Spinal cord (tissue), 3 donors: Measurements from ENCODE around the gene CLDN1.

GRCh38 chr3:188160538-188161231 is 6.7 kb downstream of the LPP start:
- PRO-cap = no peak
- RAMPAGE, long total RNA = no peak

DNA sequence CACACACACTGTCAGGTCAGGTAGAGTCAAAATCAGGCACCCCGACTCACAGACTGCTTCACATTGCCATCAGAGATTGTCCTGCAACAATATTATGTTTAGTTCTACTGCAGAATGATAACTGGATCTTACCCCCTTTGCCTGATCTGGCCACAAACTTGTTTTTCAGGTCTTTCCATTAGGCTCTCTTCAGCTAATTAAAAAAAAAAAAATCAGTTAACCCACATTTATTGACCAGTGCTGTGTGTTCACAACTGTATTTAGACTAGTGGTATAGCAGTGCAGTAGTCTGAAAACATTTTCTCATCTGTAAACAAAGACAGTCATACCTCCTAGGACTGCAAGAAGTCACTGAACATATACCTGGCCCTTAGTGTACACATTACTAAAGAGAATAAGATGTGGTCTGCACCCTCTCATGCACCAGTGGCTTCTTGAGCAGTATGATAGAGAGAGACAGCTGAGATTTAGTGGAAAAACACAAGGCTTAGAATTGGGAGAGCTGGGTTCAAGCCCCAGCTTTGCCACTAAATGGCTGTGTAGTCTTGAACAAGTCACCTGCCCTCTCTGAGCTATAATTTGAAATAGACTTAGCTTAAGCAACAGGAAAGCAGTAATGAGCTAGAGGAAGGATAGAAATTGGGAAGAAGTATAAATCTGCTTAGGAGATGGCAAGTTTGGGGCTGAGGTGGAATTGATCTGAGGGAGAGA is 22.6 kb downstream of the LPP start:
- PRO-cap = no peak
- RAMPAGE, long total RNA = no peak

GRCh38 chr3:188265969-188266643 is 112.1 kb downstream of the LPP start:
- PRO-cap = no peak
- RAMPAGE, long total RNA = no peak

DNA sequence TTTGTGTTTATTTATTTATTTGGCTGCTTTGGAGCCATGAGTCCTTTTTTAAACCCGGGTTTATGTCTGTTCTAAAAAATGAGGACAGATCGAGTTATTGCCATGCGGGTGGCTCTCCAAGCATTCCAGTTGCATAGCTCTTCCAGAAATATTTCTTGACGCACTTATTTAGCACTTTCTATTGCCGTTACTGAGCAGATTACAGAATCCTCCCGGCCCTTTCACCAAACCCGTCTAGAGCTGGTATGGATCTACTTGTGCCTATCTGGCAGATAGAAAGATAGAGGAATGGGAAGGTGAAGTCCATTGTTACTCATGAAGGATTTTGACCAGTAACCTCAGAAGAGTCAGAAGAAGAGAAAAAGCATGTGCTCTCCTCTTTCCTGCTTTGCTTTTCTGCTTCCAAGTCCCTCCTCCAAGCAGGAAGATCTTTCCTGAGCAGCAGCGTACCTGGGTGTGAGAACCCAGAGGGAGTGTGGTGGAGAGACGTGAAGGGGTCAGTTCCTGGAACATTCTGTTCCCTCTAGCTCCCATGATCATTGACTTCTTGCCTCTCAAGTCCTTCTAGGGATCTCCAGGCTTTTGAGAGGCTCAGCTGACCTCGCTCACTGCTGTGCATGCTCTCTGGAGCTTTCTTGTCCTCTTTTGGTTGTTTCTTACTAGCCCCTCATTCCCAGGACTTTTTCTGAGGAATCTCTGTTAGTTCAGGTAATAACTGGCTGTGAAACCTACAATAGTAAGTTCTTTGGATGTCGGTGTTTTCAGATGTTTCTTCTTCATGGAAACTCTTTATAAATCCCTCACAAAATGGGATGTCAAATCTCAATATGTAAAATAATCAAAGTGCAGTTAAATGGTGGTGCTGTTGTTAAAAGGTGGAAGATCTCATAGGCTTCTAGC is 112.9 kb downstream of the LPP start:
- PRO-cap = no peak
- RAMPAGE, long total RNA = no peak

DNA sequence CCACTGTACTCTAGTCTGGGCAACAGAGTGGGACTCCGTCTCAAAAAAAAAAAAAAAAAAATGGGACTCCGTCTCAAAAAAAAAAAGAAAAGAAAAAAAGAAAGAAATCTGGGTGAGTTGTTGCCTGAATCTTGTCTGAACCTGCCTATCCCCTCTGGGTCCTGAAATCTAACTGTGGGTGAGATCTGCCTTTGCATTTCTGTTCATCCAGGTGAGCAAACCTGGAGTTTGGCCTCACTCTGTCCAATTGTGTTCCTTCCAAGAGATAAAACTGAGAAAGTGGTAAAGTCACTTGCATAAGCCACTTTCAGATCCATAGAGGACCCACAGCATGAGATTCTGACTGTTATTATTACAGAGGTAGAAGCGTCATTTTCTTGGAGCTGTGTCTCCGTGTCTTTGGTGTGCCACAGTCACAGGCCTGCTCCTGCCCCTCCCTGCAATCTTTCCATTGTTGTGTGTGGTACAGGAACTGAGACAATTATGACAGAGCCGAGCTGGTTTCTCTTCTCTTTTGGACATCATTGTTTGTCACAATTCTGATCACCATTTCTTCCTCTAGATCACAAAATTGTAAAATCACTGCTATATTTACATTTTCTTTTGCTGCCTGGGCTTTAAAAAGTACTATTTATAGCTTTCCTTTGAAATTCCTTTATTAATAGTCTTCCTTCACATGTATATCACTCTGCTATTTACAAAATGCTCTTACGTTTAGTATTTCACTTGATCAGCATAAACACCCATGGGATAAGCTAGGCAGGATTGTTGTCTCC is 236.0 kb downstream of the LPP start:
- PRO-cap = no peak
- RAMPAGE, long total RNA = no peak

GRCh38 chr3:188391206-188391405 is 237.1 kb downstream of the LPP start:
- PRO-cap = no peak
- RAMPAGE, long total RNA = no peak

- PRO-cap = no peak
- RAMPAGE, long total RNA = no peak
Observed at GRCh38 chr3:188879241-188879836, 292.4 kb upstream of the TPRG1 start.

GRCh38 chr3:188946804-188947355 is 224.9 kb upstream of the TPRG1 start:
- PRO-cap = no peak
- RAMPAGE, long total RNA = no peak

GRCh38 chr3:188979405-188979764 is 192.4 kb upstream of the TPRG1 start:
- PRO-cap = no peak
- RAMPAGE, long total RNA = no peak

GRCh38 chr3:189098780-189099630 is 72.8 kb upstream of the TPRG1 start:
- PRO-cap = no peak
- RAMPAGE, long total RNA = no peak

GRCh38 chr3:189160478-189161041 is 11.2 kb upstream of the TPRG1 start:
- PRO-cap = no peak
- RAMPAGE, long total RNA = no peak

- PRO-cap = no peak
- RAMPAGE, long total RNA = no peak
Observed at GRCh38 chr3:189355992-189356326, 184.2 kb downstream of the TPRG1 start.

DNA sequence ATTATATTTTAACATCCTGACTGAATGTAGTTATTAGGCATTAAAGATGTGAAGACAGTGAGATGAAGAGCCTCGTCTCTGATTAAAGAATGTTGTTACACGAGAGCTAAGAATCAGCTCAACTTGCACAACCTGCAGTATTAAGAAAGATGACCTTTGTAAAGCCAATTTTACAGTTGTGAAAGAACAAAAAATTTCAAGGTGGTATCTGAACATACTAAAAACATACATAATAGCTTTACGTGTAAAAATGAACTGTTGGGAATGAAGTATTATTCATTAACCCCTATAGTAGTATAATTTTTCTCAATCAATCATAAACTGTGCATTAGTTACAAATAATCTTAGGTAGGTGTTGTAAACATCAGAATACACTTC is 12.8 kb downstream of the CLDN1 start:
- PRO-cap = no peak
- RAMPAGE, long total RNA = no peak

GRCh38 chr3:190312584-190313211 is 9.5 kb downstream of the CLDN1 start:
- PRO-cap = no peak
- RAMPAGE, long total RNA = no peak

DNA sequence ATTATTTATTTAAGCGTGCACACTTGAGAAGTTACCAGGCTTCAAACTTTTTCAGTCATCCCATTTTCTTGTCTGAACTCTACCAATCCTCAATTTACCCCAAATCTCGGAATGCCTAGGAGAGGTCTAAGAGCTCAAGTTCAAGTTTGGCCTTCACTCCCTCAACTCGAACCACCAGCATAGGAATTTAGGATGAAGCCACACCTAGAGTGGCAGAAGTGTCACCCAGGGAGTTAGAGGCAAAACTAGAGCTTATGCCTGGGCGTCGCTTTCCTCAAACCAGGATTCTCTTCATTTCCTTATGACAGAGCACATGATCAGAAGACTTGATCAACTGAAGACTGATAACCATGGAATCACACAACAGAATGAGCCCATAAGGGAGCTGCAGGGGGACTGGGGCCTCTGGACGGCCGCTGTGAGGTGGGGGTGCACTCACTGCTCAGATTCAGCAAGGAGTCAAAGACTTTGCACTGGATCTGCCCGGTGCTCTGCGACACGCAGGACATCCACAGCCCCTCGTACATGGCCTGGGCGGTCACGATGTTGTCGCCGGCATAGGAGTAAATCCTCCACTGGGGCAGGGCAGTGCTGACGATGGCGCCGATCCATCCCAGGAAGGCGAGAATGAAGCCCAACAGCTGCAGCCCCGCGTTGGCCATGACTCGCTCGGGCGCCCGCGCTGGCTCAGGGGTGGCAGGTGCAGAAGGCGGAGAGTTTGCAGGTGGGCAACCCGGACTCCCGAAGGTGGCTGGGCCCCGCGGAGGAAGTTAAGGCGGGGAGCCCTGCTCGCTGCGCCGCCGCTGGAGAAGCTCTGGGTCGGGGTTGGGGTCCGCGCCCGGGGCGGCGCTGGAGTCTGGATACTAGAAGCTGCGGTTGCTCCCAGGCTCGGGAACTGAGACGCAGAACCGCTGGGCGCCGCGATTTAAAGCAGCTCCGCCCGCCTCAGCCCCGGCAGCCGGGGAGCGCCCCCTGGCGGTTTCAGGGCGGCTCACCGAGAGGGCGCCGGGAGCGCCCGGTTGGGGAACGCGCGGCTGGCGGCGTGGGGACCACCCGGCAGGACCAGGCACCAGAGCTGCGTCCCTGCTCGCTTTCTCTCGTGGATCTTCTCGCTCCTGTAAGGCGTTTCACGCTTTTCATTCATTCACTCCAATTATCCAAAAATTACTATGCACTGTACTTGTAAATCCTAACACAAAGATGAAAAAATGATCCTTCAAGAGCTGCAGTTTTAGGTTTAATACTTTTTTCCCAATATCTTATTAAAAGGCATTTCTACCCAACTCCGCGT is at the start of gene CLDN1:
Gene CLDN1 (minus strand): TSS at position 902 of the 1,291 bp plus-strand sequence.
- PRO-cap = no peak
- RAMPAGE, long total RNA = no peak

GRCh38 chr3:190517203-190518152 is 3.6 kb downstream of the IL1RAP start:
- PRO-cap = no peak
- RAMPAGE, long total RNA = no peak

- PRO-cap = no peak
- RAMPAGE, long total RNA = no peak
Observed at GRCh38 chr3:190580679-190581237, 66.9 kb downstream of the IL1RAP start.

- PRO-cap = no peak
- RAMPAGE, long total RNA = no peak
Observed at GRCh38 chr3:190807503-190808335, 54.8 kb downstream of the GMNC start.

GRCh38 chr3:190964800-190965786 is 102.6 kb upstream of the GMNC start:
- PRO-cap = no peak
- RAMPAGE, long total RNA = no peak

GRCh38 chr3:191300829-191301494 is 28.2 kb upstream of the CCDC50 start:
- PRO-cap = no peak
- RAMPAGE, long total RNA = no peak